Neural progenitor cell (in vitro differentiated cells): ENCODE measurements around a stretch of chr3.

- RAMPAGE, long total RNA, result no peak
Measured at GRCh38 chr3:61769534-61770457, 208.4 kb downstream of the PTPRG start.

GRCh38 chr3:61818345-61818783, 257.0 kb downstream of the PTPRG start:
- RAMPAGE, long total RNA, result no peak

DNA sequence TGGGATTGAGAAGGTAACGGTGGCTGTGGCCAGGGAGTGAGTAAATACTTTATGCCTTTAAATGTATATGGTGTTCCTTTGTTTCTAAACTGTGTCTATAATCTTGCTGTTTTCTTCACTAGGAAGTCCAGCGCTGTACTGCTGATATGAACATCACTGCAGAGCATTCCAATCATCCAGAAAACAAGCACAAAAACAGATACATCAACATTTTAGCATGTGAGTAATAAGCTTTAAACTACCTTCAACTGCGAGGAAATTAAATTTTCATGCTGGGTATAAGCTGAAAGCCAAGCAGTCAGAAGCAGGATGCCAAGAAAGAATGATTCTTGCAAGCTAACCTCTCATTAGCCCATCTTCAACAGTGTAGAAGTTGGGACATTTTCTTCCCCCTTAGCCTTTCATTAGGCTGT, 56.1 kb upstream of the C3orf14 start:
- RAMPAGE, long total RNA, result no peak

- RAMPAGE, long total RNA, result no peak
Measured at GRCh38 chr3:62294333-62295343, 24.2 kb upstream of the C3orf14 start.

DNA sequence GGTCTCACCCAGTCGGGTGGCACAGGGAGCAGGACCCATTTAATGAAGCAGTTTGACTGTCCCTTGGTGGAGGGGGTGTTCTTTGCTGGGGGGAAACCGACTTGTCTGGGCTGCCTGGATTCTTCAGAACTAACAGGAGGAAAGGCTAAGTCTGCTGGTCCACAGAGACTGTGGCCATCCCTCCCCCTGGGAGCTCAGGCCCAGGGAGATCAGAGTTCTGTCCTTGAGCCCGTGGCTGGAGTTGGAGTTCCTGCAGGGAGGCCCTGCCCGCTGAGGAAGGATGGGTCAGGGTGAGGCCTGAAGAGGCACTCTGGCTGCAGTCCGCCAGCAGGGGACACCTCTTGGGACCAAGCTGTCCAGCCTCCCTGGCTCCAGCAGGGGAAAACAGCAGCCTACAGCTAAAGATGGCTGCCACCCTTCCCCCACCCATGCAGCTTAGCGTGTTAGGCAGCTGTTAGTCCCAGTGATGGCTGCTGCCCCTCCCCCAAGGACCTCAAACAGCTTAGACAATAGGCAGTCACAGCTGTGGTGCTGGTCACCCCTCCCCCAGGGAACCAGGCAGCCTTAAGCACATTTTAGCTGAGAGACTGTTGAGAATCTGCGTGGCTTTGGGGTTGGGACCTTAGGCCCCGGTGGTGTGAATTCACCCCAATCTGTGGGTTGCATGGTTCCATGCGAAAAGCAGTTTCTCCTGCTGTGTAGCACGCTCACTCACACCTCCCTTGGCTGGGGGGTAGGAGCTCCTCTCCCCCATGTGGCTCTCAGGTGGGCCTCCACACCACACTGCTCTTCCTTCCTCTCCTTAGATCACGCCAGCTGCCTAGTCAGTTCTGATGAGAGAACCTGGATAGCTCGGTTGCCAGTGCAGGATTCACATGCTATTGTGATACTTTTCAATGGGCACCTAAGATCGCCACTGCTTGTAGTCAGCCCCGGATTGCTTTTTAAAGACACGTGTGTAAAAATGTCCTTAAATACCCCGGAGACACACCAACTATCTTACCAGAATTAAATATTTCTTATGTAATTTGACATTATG, 140.4 kb upstream of the CADPS start:
- RAMPAGE, long total RNA, result no peak

- RAMPAGE, long total RNA, result no peak
Measured at GRCh38 chr3:63966942-63967386, 56.3 kb downstream of the PSMD6 start.

GRCh38 chr3:63975567-63976169, 47.6 kb downstream of the PSMD6 start:
- RAMPAGE, long total RNA, result no peak

DNA sequence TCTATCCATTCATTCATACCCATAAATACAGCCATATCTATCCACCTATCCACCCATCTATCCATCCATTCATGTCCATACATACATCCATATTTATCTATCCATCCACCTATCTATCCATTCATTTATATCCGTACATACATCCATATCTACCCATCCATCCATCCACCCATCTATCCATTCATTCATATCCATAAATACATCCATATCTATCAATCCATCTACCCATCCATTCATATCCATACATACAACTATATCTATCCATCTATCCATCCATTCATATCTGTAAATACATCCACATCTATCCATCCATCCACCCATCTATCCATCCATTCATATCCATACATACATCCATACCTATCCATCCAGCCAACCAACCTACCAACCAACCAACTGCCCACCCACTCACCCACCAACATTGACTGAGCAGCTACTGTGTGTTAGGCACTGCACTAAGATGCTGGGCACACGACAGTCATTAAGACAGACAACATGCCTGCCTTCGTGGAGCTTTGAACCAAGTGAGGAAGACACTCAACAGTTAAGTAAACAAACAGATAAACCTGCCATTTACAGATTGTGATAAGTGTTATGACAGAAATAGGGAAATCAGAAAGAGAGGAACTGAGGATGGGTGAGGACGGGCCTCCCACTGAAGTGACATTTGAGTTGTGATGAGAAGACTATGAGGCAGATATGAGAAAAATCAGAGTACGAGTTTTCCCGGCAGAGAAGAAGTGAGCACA, 15.9 kb downstream of the PRICKLE2 start:
- RAMPAGE, long total RNA, result no peak

DNA sequence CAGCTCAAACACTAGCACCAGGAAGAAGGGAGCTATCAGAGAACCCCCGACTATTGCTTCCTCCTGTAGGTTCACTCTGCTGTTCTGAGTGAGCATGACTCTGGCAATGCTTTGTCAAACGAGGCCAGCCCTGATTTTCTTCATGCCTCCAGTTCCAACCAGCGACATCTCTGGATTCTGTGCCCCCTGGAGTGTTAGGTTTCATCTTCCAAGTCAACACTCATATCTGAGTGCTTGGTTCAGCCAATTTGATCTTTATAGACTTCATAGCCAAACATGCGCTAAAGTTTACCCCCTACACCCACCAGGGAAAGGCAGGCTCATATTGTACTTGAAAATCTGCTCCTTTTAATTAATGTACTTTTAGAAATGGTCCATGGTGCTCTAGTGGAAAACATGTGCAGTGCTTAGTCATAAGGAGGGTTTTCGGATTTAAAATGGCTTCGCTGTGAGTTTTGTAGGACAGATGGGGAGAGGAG, 4.7 kb downstream of the PRICKLE2 start:
- RAMPAGE, long total RNA, result no peak

- RAMPAGE, long total RNA, result no peak
Measured at GRCh38 chr3:64341083-64341523, 115.8 kb upstream of the PRICKLE2 start.

- RAMPAGE, long total RNA, result no peak
Measured at GRCh38 chr3:64413661-64414074, 188.4 kb upstream of the PRICKLE2 start.

GRCh38 chr3:64612443-64613647, 75.0 kb downstream of the ADAMTS9 start:
- RAMPAGE, long total RNA, result no peak

DNA sequence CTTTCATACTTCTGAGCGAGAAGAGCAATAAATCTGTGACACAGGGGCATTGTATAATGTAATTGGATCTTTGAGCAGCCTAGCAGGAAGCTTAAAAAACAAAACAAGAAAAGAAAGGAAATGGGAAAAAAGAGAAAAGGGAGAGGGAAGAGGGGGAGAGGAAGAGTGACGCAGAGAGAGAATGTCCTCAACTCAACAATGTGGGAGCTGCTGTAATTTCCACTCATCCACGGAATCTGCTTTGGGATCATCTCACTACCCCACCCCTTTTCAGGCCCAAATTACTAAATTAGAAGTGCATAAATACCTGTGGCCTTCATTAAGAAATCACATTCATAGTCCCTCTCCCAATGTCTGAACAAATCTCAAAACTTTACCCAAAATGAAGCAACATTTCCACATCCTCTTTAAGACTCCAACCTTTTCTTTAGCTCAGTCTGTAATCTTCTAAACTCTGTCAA, 37.4 kb downstream of the ADAMTS9 start:
- RAMPAGE, long total RNA, result no peak

GRCh38 chr3:64684630-64685617, 2.9 kb downstream of the ADAMTS9 start:
- RAMPAGE, long total RNA, result no peak

GRCh38 chr3:64890061-64890408, 202.2 kb upstream of the ADAMTS9 start:
- RAMPAGE, long total RNA, result no peak

GRCh38 chr3:64920409-64921040, 232.7 kb upstream of the ADAMTS9 start:
- RAMPAGE, long total RNA, result no peak

GRCh38 chr3:64992575-64993290, 304.9 kb upstream of the ADAMTS9 start:
- RAMPAGE, long total RNA, result no peak

- RAMPAGE, long total RNA, result no peak
Measured at GRCh38 chr3:65027194-65027758, 339.5 kb upstream of the ADAMTS9 start.

DNA sequence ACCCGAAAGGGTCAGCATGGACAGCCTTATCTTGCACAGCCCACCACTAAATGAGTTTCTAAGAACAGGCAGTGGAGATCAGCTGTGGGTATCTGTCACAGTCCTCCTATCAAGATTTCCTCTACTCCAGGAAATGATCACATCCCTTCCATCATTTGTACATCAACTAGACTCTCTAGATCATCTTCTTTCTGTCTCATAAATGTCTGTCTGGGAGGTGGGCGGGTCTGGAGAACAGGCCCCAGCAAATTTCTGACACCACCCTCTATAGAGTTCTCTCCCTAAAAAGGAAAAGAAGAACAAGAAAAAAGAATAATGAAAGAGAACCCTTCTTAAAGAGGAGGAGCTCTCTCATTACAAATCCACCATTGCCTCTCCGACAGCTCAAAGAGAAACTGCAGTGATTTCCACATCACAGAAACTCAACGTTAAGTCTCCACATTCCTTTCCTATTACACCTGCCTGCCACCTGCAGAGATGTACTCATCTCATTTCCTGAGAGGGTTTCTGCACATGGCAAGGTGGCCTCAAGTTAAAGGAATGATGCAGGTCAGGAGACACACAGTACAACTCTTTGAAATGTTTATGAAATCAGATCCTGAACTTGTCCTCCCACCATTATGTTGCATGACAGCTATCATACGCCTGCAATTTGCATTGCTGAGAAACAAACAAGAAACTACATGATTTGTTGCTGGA, 458.2 kb upstream of the ADAMTS9 start:
- RAMPAGE, long total RNA, result no peak

- RAMPAGE, long total RNA, result no peak
Measured at GRCh38 chr3:65577684-65578289, 460.9 kb downstream of the MAGI1 start.